Measurements from ENCODE around the genes HNF1B and RPL19.

GRCh38 chr17:37067423-37068091 lies 118.8 kb downstream of the AATF start:
- PRO-cap = no peak

GRCh38 chr17:37107507-37107945 lies 158.8 kb downstream of the AATF start:
- PRO-cap = no peak

DNA sequence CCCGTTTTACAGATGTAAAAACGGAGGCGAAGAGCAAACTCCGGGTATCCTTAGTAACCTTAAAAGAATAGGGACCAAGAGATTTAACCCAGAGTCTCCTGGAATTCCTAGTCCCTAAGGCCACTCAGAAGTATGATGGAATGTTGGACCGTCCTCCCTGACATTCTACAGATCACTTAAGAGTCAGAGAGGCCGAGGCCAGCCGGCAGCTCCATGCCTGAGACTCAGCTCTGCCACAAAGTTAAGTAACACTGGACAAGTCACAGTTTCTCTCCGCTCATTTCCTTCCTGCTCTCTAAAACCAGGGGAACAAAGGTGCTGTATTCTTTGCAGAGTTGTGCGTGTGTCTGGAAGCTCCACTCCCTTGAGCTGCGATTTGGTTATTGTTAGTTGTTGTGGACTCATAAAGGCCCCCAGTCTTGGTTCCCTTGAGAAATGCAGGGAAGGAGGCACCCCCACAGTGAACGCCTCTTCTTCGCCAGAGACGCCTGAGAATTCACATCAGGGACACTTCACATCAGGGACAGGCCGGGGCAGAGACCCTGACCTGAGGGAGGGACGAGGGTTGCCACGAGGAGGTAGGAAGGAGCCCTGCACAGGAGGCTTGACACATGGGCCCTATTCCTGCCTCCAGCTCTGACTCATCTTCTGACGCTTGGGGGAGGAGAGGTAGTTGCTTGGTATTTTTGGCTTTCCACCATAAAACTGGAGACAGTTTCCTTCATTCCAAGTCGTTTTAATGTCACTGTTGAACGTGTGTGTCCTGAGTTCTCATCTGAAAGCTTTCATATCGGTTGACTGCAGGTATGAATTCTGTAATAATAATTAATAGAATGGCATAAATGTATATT lies 1.4 kb downstream of the DUSP14 start:
- PRO-cap = no peak

DNA sequence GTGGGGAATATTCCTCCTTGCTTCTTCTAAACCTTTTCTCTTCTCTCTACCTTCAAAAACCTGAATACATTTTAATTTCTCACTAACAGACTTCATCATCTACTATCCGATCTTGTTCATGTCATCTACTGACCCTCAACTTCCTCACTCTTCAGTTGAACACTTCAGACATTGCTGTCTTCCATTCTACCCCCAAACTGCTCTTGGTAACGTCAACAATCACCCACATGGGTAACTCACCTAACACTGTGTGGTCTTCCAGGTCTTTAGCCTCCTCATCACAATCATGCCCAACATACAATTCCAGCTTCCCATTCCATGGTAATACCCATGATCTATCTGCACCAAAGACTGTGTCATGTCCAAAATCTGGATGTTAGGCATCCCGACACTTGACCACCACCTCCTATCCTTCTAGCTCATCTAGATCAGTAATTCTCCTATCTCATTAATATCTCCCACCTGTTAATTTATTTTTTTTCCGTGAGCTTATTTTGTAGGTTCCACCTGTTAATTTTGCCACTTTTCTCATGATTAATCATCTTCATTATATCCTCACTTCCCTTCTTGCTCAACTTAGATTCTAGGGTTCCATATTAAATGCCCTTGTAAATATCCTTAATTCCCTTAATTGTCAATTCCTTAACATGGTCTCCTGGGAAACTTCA lies 21.6 kb downstream of the SYNRG start:
- PRO-cap = no peak

DNA sequence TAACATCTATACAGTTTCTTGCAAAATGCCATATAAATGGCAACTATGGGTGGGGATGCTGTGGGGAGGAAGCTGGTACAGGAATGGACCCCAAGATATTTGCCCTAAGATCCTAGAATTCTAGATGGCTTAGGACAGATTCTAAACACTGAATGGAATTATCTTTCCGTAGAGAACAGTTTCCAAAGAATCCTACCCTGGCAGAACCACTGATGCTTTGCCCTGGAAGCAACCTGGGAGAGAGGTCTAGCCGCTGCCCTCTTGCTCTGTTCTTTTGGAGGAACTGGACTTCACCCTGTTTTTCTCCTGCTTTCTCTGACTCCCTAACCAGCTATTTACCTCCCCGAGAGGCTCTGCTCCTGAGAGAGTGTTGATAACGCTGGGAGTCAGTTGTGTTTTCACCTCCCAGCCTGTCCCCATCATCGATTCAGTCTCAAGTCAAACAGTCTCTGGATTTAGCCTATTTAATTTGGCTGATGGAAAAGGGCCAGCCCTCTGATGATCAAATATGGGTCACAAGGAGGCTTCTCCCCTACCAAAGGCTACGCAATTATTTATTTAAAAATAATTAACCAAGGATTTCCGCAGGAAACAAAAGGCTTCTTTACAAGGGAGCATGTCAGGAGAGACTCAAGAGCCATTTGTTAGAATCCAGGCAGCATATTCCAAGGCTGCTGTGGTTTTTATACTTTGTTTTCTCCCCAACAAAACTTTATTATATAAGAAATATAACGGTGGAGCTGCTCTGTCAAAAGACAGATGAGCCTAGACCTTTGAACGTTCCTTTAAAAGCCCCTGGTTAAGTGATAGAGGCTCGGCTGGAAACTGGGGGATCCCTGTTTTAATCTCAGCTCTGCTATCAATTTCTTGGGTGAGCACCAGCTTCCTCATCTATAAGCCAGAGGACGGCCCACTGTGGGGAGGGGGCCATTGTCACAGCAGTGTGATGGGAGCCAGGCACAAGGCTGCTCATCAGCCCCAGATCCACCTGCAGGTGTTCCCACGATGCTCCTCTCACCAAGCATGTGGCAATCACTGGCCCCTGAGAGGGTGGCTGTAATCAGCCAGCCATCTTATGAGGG lies 31.7 kb downstream of the HNF1B start:
- PRO-cap = no peak

- PRO-cap = no peak
Measured at GRCh38 chr17:37744998-37745151, at the start of gene HNF1B. Gene HNF1B, minus strand, starts transcription at chr17:37745059.

DNA sequence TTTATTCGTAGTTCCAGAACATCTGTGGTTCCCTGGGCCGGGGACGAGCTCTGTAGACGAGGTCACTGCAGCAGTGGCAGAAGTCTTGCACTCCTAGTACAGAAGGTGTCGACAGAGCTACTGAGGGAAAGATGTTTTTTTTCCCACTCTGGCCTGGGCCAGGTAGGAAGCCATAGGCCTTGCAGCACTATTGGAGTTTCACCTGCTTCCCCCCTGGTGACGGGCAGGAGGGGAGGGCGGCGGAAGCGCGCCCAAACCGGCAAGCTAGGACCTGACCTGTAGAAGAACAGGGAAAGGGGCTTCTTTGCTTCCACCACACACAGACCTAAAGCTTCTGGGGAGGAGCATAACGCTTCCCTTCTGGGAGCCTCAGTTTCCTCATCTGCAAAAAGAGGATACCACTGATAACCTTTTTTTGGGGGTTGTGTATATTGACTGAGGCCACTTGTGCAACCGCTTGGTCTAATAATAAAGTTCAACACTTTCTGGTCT lies 1.3 kb upstream of the HNF1B start:
- PRO-cap = no peak

- PRO-cap = no peak
Measured at GRCh38 chr17:37766965-37767286, 22.1 kb upstream of the HNF1B start.

- PRO-cap = no peak
Measured at GRCh38 chr17:37787108-37787589, 42.3 kb upstream of the HNF1B start.

DNA sequence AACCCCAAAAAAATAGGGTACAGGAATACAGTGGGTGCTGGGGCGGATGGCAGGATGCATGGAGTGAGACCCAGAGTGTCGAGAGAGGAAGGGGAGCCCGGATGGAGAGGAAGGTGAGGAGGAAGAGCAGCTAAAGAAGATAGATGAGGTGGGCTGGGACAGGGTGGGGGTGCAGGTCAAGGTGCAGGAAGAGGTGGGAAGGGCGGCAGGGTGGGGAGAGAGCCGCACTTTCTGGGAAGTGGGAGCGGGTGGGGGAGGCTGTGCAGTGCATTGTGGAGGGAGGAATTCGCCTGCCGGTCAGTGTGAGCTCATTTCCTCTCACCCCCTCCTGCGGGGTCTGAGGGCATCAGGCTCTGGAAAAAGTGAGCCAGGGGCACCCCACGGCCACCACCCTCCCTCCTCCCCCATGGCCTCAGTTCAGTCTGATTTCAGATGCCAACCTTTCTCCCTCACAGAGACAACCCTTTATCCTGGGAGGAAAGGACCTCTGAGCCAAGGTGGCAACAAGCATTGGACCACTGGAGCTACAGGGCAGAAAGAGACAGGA lies 2.5 kb upstream of the ARHGAP23 start:
- PRO-cap = no peak

DNA sequence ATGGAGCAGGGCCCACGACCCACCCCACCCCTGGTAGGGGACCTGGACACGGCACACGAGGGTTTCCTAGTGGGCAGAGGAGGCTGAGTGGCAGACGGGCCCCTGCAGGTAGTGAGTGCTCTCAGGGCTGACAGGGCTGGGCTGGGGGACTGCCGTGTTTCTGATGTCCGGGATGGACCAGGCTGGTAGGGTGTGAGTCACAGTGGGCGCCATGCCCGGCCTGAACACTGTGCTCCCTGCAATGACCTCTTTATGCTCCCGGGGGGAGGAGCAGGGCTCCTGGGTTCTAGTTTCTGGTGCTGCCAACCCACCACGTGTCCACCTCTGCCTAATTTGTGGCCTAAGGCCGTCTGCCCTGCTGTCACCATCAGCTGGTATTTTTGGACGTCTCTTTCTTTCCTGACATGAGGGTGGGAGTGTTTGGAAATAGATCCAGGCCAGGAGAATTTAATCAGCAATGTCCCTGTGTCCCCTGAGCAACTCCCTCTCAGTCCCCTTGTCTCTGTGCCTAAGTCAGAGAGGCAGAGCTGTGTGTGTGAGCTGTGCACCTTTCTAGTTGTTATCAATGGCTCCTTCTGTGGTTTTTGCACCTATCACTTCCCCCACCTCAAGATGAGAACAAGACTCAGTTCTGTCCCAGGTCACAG lies 26.4 kb downstream of the ARHGAP23 start:
- PRO-cap = no peak

- PRO-cap = unidirectional peak, plus-strand start at chr17:38459751; unidirectional peak, plus-strand start at chr17:38459839
Measured at GRCh38 chr17:38459605-38459953, 31.3 kb downstream of the ARHGAP23 start.

DNA sequence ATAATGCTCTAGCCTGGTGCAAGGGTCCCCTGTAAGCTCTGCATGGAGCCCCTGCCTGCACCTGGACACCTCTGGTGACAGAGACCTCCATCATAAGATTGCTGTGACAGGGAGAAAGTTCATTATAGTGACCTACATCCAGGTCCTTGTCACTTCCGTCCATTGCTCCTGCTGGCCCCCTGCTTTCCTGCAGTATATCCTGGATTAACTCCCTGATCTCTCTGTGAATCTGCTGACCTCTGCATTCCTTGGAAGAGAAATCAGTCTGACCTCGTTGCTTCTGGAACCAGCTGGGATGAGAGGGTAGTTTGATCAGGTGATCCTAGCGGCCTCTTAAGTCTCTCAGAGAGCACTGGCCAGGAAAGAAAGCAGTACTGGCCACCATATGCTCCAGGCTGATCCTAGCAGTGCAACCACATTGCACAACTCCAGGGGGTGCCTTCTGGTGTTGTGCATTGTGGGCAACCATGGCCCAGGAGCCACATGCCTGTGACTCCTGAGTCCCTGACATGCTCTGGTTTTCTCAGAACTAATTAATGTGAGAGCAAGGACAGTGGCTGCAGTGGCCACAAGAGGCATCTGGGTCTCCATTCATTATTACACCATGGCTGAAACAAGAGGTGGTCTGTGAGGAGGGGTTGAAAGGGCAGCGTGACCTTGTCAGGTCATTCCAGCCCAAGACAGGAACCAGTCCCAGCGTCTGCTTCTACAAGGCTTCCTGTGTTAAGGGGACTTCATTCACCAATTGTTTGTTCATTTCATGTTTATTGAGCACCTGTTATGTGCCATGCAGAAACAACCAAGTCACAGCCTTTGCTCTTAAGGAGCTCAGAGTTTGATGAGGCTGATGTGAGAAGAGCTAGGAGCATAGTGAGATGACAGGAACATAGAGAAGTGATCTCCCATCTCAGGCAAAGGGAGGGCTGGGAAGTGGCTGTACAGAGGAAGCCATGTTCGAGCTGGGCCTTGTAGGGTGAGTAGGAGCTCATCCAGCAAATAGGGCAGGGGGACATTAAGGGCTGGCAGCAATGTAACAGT lies 79.4 kb downstream of the ARHGAP23 start:
- PRO-cap = no peak

GRCh38 chr17:38734090-38734826 lies 4.1 kb downstream of the CISD3 start:
- PRO-cap = no peak

DNA sequence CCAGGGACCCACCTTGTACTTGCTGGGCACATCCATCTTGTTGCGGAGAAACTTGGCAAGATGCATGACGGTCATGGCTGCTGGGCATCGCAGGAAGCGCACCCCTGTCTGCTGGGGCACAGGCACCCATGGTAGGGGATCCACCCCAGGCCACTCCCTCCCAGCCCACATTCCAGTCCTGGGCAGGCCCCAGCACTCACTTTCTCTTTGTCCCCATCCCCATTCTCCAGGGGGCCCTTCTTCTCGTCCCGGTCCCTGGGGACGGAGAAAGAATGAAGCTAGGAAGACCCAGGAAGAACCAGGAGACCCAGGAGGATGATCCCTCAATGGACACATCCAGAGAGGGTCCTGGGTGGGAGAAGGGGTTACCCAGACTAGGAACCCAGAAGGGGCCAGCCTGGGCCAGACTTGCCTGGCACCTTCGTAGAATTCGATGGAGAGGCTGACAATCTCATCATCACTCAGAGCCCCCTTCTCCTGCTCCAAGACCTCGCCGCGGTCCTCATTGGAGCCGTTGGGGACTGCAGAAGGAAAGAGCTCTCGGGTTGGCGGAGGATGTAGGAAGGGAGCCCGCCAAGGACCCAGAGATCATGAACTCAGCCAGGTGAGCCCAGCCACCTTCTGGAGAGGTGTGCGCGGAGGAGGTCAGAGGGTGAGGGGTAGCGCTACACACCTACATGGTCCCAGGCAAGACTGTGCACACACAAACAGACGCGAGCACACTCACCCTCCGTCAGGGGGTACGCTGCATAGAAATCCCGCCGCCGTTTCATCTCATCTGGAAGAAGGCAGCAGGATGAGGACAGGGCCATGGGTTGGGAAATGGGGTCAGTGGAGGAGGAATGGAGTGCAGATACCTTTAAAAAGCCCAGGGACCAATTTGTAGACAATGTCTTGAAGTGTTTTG lies 8.5 kb downstream of the CISD3 start:
- PRO-cap = no peak

- PRO-cap = bidirectional peak, plus-strand start at chr17:38752043, minus-strand start at chr17:38751860
Measured at GRCh38 chr17:38751681-38752069, 866 bp upstream of the PSMB3 start.

- PRO-cap = no peak
Measured at GRCh38 chr17:38779315-38779761, 20.0 kb downstream of the PIP4K2B start.

DNA sequence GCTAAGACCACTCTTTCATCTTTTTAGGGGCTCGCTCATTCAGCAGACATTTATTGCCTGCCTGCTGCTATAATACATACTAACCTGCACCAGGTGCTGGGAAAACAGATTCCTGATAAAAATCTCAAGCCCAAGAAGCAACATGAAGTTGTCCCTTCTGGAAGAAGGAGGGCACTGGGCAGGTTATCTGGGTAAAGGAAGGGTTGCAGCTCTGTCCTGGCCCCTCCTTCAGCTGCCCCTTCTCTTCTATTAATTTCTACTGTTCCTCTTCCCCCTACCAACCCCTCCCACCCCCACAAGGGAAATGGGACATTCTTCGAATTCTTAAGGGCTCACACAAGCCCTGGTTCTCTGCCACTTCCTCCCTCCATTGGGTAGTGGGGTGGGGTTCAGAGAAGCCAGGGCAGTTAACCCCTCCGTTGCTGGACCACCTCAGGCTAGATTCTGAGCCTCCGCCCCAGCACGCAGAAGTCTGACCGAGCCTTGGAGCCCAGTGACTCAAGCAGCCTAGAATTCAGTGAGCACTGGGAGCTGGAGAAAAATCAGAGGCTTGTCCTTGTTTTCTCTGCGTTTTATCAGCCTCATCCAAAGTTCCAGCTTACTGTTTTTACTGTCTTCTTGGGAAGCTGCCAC lies 10.0 kb downstream of the LASP1 start:
- PRO-cap = no peak

- PRO-cap = no peak
Measured at GRCh38 chr17:39092816-39093434, 58.5 kb downstream of the PLXDC1 start.

- PRO-cap = bidirectional peak, plus-strand start at chr17:39200321, minus-strand start at chr17:39199984; bidirectional peak, plus-strand start at chr17:39200713, minus-strand start at chr17:39200683
Measured at GRCh38 chr17:39200125-39201149, at the start of gene RPL19. Gene RPL19, plus strand, starts transcription at chr17:39200283.